Left common carotid artery plus branches (tissue), 1 donor: ENCODE data around the genes GET4, GPER1 and ZFAND2A.

DNA sequence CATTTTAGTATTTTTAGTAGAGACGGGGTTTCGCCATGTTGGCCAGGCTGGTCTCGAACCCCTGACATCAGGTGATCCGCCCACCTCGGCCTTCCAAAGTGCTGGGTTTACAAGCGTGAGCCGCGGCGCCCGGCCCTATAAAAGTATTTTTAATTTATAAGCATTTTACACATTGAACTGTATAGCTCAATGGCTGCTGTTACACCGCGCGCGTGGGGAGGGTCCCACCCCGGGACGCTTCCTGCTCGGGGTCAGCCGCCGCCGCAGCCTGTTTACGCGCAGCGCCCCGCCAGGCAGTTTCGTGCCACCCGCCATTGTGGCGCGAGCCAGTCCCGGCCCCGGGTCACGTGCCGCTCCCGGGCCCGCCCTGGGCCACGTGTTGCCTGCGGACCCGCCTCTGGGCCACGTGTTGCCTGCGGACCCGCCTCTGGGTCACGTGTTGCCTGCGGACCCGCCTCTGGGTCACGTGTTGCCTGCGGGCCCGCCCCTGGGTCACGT lies 393 bp upstream of the GET4 start:
- PRO-cap: unidirectional peak, minus-strand start at position 303 of the sequence

DNA sequence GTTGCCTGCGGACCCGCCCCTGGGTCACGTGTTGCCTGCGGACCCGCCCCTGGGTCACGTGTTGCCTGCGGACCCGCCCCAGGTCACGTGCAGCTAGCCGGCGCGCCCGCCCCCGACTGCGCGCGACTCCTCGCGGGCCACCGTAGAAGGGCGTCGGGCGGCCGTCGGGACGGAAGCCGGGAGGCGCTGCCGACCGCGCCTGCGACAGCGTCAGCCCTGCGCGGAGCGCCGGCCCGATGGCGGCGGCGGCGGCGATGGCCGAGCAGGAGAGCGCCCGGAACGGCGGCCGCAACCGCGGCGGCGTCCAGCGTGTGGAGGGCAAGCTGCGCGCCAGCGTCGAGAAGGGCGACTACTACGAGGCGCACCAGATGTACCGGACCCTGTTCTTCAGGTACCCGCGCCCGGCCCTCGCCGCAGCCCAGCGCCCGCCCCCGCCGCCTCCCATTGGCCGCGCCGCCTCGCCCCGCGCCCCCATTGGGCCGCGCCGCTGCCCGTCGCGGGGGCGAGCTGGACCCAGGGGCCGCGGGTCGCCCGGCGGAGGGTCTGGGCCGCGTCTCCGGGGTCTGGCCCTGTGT lies at the start of gene GET4:
Gene GET4 (plus strand): TSS at position 145 of the 575 bp plus-strand sequence.
- PRO-cap: unidirectional peak, plus-strand start at position 170 of the sequence

- PRO-cap: no peak
These were observed 28.5 kb downstream of the GET4 start for GRCh38 chr7:904766-905382.

- PRO-cap: no peak
These were observed 31.2 kb downstream of the GET4 start for GRCh38 chr7:907298-908216.

- PRO-cap: no peak
These were observed 37.7 kb downstream of the GET4 start for GRCh38 chr7:913898-914675.

DNA sequence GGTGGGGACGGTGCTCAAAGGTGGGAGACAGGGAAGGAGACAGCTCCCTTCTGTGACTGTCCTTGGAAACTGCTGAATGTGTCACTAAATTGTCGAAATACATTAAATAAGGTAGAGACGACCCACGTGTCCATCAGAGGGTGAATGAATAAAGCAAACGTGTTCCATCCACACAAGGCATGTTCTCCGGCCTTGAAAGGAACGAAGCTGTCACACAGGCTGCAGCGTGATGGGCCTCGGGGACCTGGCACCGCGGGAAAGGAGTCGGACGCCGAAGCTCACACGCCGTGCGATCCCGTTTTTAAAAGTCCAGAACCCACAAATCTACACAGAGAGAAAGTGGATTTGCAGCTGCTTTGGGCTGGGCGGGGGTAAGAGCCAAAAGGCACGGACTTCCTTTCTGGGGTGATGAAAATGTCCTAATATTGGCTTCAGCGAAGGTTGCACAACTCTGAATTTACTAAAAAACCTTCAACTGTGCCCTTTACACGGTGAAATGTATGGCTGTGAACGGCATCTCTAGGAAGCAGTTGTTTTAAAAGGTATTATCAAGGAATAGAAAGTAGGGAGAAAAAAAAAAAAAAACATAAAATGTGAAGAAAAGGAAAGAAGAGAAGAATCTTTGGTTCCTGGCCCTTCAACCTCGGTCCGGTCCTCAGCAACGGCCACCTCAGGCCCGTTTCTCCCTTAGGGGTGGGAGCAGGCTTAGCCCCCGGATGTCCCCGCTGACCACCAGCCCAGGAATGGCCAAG lies 23.1 kb downstream of the ADAP1 start:
- PRO-cap: no peak

GRCh38 chr7:949654-950314 lies 4.7 kb downstream of the ADAP1 start:
- PRO-cap: no peak

- PRO-cap: unidirectional peak, plus-strand start at chr7:953772
These were observed 816 bp downstream of the ADAP1 start for GRCh38 chr7:953368-954359.

DNA sequence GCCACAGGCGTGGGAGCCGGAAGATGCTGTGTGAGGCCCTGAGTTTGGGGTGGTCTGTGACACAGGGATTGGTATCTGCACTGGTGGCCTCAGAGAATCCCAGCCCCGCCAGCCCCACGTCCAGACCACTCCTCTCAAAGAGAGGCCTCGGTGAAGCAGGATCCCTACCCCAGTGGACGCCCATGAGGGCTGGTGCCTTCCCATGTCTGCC lies 8.1 kb upstream of the ADAP1 start:
- PRO-cap: no peak

GRCh38 chr7:1027012-1028008 lies 17.0 kb upstream of the GPR146 start:
- PRO-cap: no peak

GRCh38 chr7:1033475-1033989 lies 10.8 kb upstream of the GPR146 start:
- PRO-cap: no peak

DNA sequence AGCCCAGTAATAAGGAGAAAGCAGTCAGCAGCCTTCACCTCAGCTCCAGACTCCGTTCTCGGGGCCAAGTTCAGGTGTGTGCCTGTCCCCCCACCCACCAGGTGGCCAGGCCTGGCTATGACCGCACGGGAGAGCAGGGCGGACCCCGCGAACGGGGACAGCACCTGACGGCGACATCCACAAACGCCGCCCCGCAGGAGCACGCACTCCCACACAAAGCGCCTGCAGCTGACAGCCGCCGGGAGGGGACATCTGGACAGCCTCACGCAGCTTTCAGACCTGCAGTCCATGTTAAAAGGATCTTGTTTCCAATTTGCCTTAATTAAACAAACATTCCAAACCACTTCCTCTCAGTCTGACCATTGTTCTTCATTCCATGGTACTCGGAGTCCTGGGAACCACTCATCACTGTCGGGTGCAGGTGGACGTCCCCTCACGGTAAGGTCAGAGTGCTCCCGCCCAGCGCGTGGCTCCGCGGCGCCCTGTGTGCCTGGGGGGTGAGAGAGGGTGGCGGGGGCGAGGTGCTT lies 6.0 kb upstream of the GPER1 start:
- PRO-cap: no peak

DNA sequence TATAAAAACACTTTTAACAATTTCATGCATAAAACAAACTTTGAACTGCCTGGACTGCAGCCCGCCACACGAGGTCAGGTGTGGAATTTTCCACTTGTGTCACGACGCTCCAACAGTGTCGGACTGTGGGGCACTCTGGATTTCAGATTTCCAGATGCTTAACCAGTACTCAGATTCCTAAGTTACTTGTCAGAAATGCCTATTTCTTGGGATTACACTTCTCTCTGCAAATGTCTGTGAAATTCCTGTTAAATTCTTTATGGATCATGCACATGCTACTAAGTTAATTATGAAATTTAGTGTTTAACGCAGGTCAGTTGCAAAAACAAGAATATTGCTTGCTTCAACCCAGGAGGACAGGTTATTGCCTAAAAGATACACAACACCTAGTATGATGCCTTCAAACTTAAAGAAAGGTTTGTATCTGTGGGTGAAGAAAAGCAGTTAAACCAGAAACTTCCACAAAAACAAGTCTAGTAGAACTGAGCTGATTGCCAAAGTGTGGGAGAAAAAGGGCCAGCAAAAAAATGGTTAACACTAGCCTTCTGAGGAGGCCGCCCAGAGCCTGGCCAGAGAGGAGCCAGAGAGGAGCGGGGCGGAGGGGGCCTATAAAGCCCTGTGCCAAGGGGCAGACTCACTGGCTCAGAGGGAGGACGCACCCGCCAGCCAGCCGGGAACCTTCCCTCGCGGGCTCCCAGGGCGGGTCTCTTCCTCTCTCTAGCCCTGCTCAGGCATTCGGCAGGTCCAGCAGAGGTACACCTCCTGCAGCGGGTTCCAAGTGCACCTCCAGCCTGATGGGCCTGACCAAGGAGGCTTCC lies at the start of gene GPER1:
Gene GPER1 (plus strand): TSS at position 637 of the 818 bp plus-strand sequence.
- PRO-cap: unidirectional peak, plus-strand start at position 637 of the sequence

GRCh38 chr7:1103399-1103761 lies 15.5 kb downstream of the GPER1 start:
- PRO-cap: no peak

- PRO-cap: bidirectional peak, plus-strand start at chr7:1160467, minus-strand start at chr7:1160189
These were observed at the start of gene ZFAND2A for GRCh38 chr7:1159877-1161226. Gene ZFAND2A (minus strand): TSS chr7:1160196.

GRCh38 chr7:1192180-1192843 lies 32.3 kb upstream of the ZFAND2A start:
- PRO-cap: no peak

- PRO-cap: no peak
These were observed 2.3 kb upstream of the UNCX start for GRCh38 chr7:1230471-1230759.

- PRO-cap: no peak
These were observed 58.1 kb downstream of the UNCX start for GRCh38 chr7:1290741-1291107.

DNA sequence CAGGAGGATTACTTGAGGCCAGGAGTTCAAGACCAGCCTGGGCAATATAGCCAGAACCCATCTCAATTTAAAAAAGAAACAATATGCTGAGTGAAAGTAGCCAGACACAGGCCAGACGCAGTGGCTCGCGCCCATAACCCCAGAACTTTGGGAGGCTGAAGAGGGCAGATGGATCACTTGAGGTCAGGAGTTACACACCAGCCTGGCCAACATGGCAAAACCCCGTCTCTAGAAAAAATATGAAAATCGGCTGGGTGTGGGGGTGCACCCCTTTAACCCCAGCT lies 3.1 kb downstream of the MICALL2 start:
- PRO-cap: no peak

- PRO-cap: no peak
These were observed 2.2 kb downstream of the MICALL2 start for GRCh38 chr7:1456856-1457715.